Hepatocyte (in vitro differentiated cells and primary cell): ENCODE data around the gene COMTD1.

- RAMPAGE, long total RNA, result no peak
- RRBS, result no CpG with 5 or more reads among the region's 2 CpGs
Measured at GRCh38 chr10:74869689-74870122, 43.3 kb downstream of the KAT6B start.

GRCh38 chr10:75101759-75102306, 2.5 kb upstream of the DUSP13 start:
- RAMPAGE, long total RNA, result no peak
- RRBS, result no CpG with 5 or more reads among the region's 11 CpGs

GRCh38 chr10:75223450-75224441, 12.0 kb downstream of the COMTD1 start:
- RAMPAGE, long total RNA, result no peak
- RRBS, result no CpG with 5 or more reads among the region's 3 CpGs

- RAMPAGE, long total RNA, result no peak
- RRBS, result no CpG with 5 or more reads among the region's 8 CpGs
Measured at GRCh38 chr10:75229148-75230272, 6.2 kb downstream of the COMTD1 start.

DNA sequence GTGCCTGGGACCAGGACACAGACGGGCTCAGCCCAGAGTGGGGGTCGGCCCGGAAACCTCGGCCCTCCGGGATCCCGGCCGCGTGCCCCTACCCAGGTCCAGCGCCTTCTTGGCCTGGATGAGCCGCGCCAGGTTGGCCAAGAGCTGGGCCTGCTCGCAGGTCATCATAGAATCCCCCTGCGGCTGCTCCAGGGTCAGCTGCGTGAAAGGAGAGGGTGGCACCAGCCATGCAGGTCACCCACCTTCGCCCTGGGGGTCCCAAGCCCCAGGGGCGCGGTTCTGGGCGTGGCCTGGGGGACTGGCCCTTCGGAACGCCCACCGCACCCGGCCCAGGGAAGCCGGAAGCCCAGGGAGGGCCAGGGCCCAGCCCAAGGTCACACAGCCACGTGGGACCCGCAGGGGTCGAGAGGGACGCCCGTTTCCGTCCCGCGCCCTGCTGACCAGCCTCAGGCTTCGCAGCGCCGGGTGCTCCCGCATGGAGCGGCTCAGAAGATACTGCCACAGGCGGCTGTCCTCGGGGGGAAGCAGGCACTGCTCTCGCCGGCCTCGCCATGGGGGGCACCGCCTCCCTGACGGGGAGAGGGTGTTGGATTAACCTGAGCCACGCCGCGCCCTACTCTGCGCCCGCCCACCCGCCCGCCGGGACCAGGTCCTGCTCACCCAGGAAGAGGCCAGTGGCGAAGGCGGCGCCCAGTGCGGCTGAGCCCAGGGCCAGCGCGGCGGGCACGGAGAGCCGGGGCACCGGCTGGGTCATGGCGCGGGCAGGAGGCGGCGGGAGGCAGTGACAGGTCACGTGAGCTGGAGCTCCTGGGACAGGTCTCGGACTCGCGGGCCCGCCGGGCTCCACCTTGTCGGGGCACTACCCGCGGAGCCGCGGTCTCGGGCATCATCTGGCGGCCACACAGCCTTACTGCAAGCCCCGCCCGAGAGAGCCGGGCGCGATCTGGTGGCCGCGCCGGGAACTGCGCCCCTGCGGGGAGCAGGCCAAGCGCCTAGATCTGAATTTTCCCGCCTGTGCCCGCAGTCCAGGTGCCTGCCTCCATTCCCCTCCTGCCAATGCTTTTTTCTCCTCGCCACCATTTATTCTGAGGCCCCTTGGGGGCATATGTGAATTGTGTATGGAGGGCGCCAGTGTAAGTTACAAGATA, at the start of gene COMTD1:
TSS of gene COMTD1 (minus strand) at position 783 of the 1,148 bp plus-strand sequence.
- RAMPAGE, long total RNA, result no peak
- RRBS, result 1% methylated on average over 31 of the region's 93 CpGs

DNA sequence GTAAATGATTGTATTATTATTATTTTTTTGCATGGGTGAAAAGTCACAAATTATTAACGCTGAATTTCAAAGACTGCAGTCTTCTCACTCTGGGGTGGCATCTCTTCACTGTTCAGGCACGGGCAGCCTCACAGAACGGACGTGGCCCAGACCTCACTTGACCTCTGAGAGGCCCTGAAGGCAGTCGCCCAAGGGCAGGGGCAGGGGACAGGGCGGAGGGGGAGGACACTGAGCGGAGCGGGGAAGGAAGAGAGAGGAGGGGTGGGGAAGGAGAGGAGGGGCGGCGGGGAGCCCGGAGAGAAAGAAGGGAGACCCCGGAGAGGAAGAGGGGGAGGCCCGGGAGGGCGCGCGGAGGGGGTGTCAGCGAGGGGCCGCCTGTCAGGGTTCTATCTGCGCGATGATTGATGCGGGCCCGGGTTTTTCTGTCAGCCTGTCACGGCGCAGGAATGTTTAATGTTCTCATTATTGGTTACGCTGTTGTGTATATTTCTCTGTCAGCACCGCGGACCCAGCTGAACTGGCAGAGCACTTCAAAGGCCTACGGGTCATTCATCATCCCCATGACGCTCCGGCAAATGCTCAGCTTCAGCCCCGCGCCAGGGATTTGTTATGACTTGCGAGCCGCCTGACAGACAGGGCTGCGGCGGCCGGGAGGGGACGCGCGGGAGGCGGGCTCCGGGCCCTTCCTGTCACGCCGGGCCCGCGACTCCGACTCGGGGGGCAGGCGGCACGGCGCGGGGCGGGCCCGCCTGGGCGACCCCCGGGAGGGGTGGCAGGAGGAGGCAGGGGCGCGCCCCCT, 58.9 kb upstream of the COMTD1 start:
- RAMPAGE, long total RNA, result no peak
- RRBS, result 3% methylated on average over 32 of the region's 58 CpGs

- RAMPAGE, long total RNA, result no peak
- RRBS, result no CpG with 5 or more reads among the region's 3 CpGs
Measured at GRCh38 chr10:75522952-75523463, 91.6 kb downstream of the LRMDA start.

DNA sequence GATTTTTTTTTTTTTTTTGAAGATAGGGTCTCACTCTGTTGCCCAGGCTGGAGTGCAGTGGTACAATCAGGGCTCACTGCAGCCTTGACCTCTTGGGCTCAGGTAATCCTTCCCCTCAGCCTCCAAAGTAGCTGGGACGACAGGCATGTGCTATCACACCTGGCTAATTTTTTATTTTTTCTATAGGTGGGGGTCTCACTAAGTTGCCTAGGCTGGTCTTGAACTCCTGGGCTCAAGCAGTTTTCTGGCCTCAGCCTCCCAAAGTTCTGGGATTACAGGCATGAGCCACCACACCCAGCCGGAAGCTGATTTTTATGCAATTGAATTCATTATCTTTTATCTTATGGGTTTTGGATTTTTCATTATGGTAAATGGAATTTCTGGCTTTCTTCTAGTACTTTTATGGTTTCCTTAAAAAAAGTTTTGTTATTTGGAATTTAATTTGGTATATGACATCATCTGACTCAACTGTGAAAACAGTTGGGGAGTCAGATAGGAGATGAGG, 158.6 kb downstream of the LRMDA start:
- RAMPAGE, long total RNA, result no peak
- RRBS, result no CpG with 5 or more reads among the region's 2 CpGs

DNA sequence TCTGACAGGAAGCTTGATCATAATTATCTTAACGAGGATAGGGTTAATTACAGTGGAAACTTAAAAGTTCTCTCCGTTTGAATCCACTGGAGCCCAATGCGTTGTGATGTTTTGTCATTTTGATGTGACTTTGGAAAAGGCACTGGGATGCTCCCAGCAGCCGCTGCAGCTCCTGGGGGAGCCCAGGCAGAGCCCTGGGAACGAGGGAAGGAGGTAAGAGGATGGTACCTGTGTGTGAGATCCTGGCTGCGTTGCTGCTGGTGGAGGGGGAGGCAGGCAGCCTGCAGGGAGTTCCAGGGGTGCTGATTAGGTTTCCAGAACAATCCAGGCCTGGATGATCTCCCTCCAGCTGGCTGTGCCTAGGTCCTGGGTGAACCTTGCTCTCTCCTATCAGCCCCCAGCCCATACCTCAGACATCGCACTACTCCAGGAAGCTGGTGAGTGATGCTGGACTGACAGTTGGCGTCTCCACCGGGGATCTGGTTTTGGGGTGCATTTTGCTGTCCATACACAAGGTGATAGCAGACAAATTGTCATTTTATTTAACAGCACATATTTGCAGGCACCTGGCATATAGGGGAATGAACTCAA, 601.1 kb downstream of the LRMDA start:
- RAMPAGE, long total RNA, result no peak
- RRBS, result no CpG with 5 or more reads among the region's 9 CpGs

GRCh38 chr10:76034678-76035756, 603.6 kb downstream of the LRMDA start:
- RAMPAGE, long total RNA, result no peak
- RRBS, result 88% methylated on average over 6 of the region's 25 CpGs

- RAMPAGE, long total RNA, result no peak
- RRBS, result no CpG with 5 or more reads among the region's 9 CpGs
Measured at GRCh38 chr10:76036326-76036776, 604.9 kb downstream of the LRMDA start.

- RAMPAGE, long total RNA, result no peak
- RRBS, result no CpG with 5 or more reads among the region's 1 CpG
Measured at GRCh38 chr10:76168034-76168628, 736.7 kb downstream of the LRMDA start.

- RAMPAGE, long total RNA, result no peak
- RRBS, result no CpG with 5 or more reads among the region's 1 CpG
Measured at GRCh38 chr10:76336142-76336860, 904.9 kb downstream of the LRMDA start.

GRCh38 chr10:76429612-76430145, 998.3 kb downstream of the LRMDA start:
- RAMPAGE, long total RNA, result no peak
- RRBS, result no CpG with 5 or more reads among the region's 6 CpGs

DNA sequence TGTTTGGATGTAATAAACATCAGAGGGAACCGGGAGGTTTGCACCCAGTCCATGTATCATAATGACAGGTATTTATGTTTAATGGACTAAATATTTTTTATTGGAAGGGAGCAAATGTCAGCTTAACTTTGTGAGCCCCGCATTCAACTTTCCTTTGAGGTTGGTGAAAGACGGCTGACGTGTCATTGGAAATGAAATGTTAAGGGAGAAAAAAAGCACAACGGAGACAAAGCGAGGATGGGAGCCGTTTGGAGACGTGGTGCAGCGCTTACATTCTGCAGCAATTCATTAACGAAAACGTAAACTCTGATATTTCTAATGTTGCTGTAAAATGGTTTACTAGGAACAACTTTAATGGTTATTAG, 1092.7 kb downstream of the LRMDA start:
- RAMPAGE, long total RNA, result no peak
- RRBS, result no CpG with 5 or more reads among the region's 11 CpGs

GRCh38 chr10:76778957-76780099, 858.3 kb downstream of the KCNMA1 start:
- RAMPAGE, long total RNA, result no peak
- RRBS, result no CpG with 5 or more reads among the region's 14 CpGs

- RAMPAGE, long total RNA, result no peak
- RRBS, result no CpG with 5 or more reads among the region's 4 CpGs
Measured at GRCh38 chr10:76885811-76886645, 751.6 kb downstream of the KCNMA1 start.

DNA sequence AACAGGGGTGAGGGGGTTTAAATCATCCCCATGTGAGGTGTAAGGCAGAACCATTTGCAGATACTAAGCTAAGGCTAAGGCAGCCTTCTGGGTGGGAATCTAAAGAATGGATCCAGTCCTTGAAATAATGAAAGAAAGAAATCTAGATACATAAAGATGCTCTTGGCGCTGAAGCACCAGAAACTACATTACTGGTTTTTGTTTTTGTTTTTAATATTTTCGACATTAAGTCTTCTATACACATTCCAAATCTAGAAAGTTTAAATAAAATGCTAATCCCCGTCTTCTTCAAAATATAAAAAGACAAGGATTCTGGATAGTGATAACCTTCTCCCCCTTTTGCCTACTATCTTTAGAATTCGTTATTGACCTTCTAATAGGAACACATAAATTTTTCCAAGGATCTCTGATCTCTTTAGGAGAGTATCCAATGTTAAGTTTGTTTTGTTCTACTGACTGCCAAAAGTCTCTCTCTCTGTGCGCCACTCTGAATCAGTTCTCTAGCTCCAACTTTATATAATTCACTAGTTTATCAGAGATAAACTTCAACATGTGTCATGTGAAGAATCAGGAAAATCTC, 615.8 kb downstream of the KCNMA1 start:
- RAMPAGE, long total RNA, result no peak
- RRBS, result no CpG with 5 or more reads among the region's 5 CpGs

GRCh38 chr10:77305641-77305958, 332.0 kb downstream of the KCNMA1 start:
- RAMPAGE, long total RNA, result no peak
- RRBS, result no CpG with 5 or more reads among the region's 2 CpGs

GRCh38 chr10:77410250-77410775, 227.3 kb downstream of the KCNMA1 start:
- RAMPAGE, long total RNA, result no peak
- RRBS, result no CpG with 5 or more reads among the region's 9 CpGs